Cytotoxic T cell (primary cell): ENCODE results near the genes OR4M1, OR4K2, PNP, RNASE3 and ARHGEF40.

GRCh38 chr14:19773185-19773668, at the start of gene OR4M1:
TSS of gene OR4M1 (plus strand) at chr14:19773504.
- PRO-cap, 2 experiments: no peak in any of the 2 experiments

DNA sequence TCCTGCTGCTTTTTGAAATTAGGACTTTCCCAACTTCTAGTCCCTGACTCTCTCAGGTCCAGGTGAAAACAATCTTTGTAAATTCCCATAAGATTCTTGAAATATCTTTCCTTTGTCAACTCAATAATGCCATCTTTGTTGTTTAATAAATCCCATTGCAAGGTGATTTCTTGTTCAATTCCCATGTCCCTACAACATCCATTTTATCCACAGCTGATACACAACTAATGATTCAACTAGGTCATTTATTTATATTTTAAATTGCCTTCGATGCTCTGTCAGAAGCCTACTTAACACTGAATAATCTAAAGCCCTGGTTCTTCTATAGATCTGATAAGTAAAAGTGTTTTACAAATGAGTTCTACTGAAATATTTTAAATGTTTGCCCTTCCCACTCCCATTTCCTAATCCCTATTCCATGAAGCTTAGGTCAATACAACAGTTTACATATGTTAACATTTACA, at the start of gene OR4K2:
Gene OR4K2 (plus strand): TSS at position 186 of the 464 bp plus-strand sequence.
- PRO-cap, 2 experiments: no peak in any of the 2 experiments

DNA sequence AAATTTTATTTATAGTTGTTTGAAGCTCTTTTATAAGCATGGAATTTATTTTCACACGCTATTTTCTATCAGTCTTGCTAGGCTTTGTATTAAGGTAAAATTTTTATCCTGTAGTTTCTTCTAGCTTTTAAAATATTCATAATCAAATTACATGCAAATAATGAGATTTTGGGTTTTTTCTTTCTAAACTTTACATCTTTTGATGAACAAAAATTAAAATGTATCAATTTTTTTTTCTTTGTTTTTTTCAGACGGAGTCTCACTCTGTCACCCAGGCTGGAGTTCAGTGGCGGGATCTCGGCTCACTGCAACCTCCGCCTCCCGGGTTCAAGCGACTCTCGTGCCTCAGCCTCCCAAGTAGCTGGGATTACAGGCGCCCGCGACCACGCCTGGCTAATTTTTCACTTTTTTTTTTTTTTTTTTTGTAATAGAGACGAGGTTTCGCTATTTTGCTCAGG, 1.4 kb upstream of the PARP2 start:
- PRO-cap, 2 experiments: no peak in any of the 2 experiments

DNA sequence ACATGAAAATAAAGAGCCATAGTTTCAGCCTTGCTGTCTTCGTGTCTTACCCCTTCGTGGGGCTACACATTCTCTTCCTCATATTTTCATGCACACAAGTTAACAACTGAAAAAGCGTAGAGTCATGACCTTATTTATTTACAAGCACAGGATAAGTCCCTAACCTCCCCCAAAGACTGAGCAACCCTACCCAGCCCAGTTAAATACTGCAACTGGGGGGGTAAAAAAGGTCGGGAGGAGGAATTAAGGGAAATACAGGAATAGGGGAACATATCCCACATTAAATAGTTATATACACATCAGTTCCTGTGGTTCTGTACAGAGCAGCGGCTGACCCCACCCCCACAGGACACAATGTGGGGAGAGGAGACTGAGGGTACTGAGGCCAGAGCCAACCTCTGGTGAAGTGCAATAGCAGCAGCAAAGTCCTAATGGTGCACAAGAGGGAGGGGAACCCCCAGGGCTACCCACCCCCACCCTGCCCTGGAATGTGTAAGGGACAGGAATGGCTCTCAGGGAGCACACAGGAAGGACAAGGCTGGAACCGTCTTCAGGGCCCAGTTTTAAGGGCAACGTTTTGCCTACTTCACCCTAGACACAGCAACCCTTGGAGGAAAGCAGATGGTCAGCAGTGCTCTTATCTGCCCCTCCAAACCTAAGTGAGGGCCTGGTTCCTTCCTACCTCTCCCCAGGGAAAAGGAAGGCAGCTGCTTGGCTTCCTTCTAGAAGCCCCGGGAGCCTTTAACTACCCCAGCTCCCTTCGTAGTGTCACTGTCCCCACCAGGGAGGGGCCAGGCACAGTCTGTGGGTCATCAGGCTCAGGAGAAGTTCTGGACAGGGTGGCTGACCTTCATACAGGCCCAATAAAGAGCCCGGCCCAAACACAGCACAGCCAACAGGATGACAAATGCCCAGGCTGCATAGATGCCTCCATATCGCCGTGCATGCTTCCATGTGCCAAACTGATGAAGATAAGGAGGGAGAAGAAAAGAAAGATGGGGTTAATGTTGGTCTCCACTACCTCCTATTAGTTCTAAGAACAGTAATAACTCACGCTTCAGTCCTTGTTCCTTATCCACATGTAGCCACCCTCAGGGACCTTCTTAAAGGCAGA, 3.1 kb downstream of the APEX1 start:
- PRO-cap, 2 experiments: no peak in any of the 2 experiments

DNA sequence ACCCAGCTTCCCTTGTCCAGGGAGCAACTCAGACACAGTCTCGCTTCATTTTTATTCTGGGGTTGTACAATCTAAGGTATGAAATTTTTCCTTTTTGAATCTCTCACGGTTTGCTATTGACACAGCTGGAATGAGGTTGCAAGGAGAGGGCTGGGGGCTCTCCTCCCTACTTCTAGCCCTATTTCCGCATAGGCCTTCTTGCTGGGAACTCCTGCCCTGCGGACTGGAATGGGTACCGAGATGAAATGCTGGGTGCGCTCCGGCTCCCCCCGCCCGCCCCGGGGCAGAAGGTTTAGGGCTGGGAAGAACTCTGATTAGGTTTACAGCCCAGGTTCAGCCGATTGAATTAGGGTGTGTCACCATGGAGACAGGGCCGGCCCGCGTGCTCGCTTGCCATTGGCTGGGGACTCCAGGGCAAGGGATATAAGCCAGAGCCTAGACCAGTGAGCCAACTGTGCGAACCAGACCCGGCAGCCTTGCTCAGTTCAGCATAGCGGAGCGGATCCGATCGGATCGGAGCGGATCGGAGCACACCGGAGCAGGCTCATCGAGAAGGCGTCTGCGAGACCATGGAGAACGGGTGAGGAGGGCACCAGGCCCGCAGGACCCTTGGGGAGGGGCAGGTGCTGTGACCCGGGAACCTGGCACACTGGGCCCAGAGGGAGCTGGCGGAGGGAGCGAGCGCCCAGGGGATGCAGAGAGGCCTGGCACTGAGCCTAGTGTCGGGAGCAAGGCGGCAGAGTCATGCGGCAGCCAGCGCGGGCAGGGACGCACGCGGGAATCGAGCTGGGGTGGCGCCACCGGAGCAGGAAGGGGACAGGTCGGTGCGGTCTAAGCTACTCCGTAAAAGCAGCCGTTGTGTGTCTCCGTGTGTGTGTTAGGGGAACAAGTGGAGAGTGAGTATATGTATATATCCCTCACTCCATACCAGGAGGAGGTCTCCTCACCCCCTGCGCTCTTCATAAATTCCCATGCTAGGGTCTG, at the start of gene PNP:
Gene PNP (plus strand): TSS at position 451 of the 984 bp plus-strand sequence.
- PRO-cap, 2 experiments: peak in 2 of 2 experiments; most common plus-strand start position 451 of the sequence (in 2); most common minus-strand start position 561 of the sequence (in 2)

- PRO-cap, 2 experiments: no peak in any of the 2 experiments
Measured at GRCh38 chr14:20498917-20499447, 29.8 kb downstream of the PNP start.

DNA sequence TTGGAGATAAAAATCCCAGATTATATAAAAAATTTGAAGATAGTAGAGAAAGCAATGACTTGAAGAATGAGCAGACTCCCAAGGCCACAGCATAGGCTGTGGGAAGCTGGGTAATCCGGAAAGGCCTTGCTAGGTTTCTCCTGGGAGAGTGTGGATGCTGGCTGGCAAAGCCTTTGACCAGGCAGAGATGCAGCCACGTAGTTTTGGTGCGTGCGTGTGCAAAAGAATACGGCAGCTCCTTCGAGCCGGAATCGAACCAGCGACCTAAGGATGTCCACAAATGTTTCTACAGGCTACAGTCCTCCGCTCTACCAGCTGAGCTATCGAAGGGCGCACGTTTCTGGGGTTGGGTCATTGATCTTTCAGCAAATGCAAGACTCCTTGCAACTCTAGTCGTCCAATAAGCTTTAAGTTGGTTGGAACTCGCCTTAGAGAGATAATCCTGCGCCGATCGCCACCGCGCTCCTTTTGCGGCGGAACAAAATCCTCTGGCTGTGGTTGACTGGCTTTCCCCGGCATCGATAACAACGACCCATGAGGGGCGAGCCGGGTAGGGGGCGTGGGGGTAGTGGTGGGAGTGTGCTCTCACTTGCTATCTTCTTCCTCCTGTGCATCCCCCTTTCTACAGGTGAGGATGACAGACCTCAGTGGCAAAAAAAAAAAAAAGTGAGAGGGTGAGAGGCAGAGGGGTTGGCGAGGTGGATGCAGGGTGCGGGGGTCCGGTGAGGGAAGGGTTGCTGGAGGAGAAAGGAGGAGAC, 11.6 kb upstream of the OR6S1 start:
- PRO-cap, 2 experiments: peak in 1 of 2 experiments; most common minus-strand start position 336 of the sequence (in 1)

GRCh38 chr14:20715405-20715621, 26.7 kb downstream of the ANG start:
- PRO-cap, 2 experiments: no peak in any of the 2 experiments

- PRO-cap, 2 experiments: no peak in any of the 2 experiments
Measured at GRCh38 chr14:20781602-20782808, 937 bp downstream of the RNASE6 start.

GRCh38 chr14:20891316-20891641, at the start of gene RNASE3:
TSS of gene RNASE3 (plus strand) at chr14:20891385.
- PRO-cap, 2 experiments: no peak in any of the 2 experiments

- PRO-cap, 2 experiments: no peak in any of the 2 experiments
Measured at GRCh38 chr14:20999447-21000066, 464 bp downstream of the SLC39A2 start.

- PRO-cap, 2 experiments: no peak in any of the 2 experiments
Measured at GRCh38 chr14:21057847-21058046, 125 bp downstream of the RNASE8 start.

- PRO-cap, 2 experiments: no peak in any of the 2 experiments
Measured at GRCh38 chr14:21060565-21061144, 3.0 kb downstream of the RNASE8 start.

- PRO-cap, 2 experiments: no peak in any of the 2 experiments
Measured at GRCh38 chr14:21070028-21070985, at the start of gene ARHGEF40. TSS of gene ARHGEF40 (plus strand) at chr14:21070304.

- PRO-cap, 2 experiments: no peak in any of the 2 experiments
Measured at GRCh38 chr14:21076494-21076914, 6.4 kb downstream of the ARHGEF40 start.

DNA sequence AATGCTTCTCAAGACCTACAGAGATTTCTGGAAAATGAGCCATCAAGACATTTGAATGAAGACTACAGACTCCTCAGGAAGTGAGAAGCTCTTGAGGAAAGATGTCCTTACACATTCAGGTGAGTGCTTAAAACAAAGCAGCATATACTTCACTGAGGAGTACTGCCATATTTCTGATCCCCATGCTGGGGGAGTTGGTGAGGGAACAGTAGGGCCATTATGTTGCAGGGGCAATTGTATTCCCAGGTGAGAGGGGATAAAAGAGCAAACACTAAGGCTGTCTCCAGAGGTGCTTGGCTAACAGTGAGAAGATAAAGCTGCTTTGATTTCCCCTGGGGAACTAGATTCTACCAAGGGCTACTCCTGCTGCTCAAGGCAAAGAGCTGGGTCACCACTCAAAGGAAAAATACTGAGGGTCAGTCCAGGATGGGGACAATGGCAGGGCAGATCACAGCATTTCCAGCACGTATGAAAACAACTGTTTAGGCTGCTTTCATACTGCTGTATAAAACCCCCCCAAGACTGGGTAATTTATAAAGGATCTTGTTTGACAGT, 47.6 kb upstream of the OR5AU1 start:
- PRO-cap, 2 experiments: no peak in any of the 2 experiments

DNA sequence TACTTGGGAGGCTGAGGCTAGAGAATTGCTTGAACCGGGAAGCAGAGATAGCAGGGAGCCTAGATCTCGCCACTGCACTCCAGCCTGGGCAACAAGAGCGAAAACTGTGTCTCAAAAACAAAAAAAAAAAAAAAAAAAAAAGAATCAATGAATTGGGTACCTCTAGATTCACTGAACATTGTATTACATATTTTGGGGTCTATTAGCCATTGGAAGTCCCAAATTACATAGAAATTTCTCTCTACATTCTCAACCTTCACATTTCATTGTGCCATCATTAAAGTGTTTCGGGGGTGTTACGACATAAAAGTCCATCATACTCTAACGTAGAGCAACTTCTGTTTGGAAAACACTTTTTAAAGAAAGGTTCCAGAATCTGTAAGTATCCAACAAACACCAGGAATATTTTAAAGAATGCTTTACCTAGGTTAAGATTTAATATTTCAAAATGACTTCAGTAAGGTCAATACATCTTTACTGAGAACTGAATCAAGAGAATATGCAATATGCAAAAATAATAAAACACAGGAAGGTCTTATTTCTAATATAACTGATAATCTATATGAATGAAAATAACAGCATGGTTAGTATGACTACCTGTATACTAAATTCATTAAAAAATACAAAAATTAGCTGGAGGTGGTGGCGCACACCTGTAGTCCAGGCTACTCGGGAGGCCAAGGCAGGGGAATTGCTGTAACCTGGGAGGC, 19.6 kb downstream of the HNRNPC start:
- PRO-cap, 2 experiments: no peak in any of the 2 experiments

DNA sequence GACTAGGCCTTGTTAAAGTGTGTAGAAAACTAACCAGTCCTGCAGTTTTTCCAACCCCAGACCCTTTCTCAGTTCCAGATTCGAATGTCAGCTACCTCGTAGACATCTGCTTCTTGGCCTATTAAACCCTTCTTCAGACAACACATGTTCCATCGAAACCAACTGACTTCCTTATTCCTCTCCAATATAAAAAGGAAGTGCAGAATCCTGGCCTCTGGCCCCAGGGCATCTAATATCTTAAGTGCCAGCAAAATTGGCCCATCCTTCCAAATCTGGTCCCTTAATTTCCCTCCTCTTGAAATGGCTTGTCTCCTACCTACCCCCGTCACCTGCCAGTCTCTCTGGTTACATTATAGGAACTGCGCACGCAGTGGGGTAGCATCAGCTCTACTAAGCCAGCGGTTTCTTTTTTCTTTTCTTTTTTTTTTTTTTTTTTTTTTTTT, 770 bp upstream of the HNRNPC start:
- PRO-cap, 2 experiments: no peak in any of the 2 experiments

GRCh38 chr14:21320882-21321310, 41.0 kb downstream of the RPGRIP1 start:
- PRO-cap, 2 experiments: no peak in any of the 2 experiments

DNA sequence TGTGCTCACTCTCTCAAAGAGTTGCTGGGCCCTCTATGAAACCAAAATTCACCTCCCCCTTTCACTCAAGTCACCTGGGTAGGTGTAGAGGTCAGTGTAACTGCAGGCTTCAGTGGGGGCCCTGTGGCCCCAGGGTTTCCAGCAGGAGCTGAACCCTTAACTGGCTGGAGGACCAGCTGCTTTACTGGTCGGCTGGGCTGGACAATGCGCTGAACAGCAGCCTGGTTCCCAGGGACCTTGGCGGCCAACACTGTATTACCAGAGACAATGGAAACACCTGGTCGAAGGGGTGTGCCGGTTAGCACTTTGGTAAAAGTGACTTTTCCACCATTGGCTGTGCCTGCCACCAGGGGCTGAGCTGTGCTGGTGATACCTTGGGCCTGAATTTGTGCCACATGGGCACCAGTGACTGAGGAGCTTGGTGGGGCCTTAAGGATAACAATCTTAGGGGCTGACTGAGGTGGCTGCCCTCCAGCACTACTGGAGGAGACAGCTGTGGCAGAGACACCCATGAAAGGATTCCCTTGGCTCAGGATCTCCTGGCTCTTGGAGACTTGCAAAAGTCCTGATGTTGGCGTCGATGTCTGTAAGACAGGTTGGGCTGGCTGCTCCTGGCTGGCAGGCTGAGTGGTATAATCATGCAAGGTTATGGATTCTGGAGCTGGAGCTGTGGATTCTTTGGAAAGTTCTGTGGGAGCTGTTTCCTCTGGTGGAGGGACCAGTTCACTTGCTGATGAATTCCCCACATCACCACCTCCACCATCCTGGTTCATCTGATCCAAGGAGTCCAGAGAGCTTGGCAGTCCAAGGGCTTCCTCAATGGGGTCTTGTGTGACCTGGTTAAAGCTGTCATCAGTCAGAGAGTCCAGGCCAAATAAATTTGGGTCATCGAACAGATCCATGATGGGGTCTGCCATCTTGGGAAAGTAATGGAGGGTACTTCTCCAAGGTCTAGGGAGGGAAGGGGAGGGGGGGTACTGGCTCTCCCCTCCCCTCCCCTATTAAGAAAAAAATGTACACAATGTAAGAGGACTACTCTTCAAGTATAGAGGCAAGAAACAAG, 24.9 kb downstream of the CHD8 start:
- PRO-cap, 2 experiments: no peak in any of the 2 experiments